Mesenchymal stem cell of adipose (primary cell): ENCODE measurements around a stretch of chr10.

GRCh38 chr10:104311931-104312590, 26.2 kb downstream of the ITPRIP start:
- CAGE, long polyA plus RNA: no peak

DNA sequence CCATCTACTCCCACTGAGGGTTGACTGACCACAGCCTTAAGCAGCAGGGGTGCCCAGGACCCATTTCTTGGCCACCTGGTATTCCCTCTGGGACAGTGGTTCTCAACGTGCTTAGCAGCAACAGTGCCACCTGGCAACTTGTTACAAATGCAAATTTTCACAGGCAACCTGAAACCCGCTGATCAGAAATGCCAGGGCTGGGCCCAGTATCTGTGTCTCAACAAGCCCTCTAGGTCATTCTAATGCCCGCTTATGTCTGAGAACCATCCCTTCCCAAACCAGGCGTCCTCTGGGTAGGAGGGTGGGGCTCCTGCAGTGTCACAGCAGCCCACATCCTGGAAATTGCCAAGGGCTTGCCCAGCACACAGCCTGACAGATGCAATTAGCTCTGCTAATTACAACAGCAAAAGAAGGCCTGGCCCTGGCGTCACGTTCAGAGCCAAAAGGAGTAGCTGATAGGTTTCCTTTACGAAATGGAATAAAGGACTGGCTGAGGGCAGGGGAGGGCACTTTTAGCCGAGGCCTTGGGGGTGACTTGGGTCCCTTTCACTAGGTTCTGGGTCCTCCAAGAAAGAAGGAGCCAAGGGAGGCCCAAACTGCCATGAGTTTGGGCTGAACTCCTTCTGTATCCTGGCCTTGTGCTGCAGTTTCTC, 15.8 kb downstream of the ITPRIP start:
- CAGE, long polyA plus RNA: no peak

DNA sequence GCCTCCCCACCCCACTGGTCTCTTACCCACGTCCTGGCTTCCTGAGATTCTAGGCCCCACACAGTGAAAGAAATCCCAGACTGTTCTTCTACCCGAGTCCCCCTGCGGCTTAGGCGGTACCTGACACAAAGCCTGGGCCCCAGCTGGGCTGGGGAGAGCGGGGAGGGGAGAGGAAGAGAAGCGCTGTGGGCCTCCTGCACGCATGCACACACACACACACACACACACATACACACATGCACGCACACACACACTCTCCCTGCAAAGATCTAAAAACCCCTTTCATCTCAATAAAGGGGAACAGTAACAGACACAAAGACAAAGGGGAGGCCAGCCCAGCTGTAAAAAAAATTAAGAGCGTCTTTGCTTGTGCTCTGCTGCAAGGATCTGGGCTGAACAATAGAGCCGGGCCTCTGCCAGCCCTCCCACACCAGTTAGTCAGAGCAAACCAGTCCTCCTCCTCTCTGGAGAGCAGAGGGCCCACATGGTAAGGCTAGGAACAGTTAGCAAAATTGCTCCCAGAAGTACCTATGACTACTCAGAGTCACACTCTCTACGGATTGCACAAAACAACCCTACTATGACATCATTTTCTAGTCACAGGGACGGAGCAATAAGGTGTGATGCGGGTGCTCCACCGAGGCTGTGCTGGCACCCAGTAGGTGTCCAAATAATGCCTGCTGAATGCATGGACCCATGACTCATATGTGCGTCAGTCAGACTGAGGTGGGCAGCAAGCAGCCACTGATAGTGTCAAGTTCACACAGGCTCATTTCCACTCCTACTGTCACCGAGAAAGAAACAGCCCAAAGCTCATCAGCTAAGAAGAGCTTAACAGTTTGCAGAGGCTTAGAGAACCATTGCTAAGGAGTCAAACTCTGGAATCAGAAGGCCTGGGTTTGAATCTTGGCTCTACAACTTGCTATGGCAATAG, 9.2 kb downstream of the ITPRIP start:
- CAGE, long polyA plus RNA: no peak

GRCh38 chr10:104336013-104336476, 2.2 kb downstream of the ITPRIP start:
- CAGE, long polyA plus RNA: no peak

DNA sequence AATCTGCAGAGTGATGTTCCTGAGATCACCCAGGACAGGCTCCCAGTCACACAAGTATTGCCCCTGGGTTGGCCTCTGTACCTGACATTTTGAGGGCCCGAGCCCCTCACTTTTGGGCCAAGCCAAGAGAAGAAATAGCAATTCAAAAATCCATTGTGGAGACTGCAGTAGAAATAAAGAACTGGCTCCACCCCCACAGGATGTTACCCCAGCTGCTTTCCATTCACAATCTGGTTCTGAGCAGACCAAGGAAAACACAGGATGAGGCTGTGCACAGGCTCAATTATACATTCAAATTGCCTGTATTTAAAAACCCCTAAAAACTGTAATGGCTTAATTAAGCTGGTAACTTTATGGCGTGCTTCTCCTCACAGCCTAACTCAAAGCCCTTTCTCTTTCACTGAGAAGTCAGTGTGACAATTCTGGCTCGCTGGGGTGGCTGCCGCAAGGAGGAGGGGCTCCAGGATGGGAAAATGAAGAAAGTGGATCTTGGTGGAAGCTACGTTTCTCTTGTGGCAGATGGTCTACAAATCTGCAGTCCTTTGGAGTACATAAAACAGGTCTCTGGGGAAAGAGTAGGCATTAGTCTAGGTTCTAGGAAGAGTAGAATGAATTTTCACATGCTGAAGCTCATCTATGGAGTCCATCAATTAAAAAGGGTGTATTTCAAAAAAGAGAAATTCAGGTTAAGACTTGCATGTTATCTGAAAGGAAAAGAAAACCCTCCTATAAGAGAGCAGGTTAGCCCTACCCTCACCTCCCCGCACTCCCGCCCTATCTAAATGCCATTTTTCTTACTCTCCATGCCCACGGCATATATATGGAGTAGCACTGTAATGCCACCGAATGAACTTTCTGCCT, 1191.0 kb downstream of the SORCS1 start:
- CAGE, long polyA plus RNA: no peak

DNA sequence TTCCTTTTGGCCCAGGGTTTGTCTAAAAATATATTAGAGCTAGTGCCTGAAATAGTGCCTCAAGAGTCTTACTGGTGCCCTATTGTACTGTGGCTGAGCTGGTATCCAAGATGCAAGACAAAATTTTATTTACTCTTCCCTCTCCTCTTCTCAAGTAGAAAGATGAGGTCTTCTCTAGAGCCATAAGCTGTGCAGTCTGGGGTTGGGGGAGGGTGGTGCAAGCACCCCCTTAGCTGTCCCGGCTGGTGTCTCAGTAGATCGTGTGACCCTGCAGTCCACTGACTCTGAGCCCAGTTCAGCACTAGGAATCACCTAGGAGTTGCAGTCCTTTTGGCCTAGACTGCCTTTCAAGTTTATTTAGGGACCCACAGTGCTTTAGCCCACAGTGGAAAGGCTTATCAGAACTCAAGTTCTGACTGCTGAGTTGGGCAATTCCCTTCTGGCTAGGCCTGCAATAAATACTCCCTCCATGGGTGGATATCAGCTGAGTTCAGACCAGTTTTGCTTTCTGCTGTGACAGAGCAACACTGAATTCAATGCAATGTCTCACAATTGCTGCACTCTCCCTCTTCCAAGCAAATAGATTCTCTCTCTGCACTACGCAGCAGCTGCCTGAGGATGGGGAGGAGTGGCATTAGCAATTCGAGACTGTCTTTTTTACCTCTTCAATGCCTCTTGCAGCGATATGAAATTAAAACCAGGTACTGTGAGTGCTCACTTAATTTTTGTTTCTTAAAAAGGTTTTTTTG, 1153.4 kb downstream of the SORCS1 start:
- CAGE, long polyA plus RNA: no peak

DNA sequence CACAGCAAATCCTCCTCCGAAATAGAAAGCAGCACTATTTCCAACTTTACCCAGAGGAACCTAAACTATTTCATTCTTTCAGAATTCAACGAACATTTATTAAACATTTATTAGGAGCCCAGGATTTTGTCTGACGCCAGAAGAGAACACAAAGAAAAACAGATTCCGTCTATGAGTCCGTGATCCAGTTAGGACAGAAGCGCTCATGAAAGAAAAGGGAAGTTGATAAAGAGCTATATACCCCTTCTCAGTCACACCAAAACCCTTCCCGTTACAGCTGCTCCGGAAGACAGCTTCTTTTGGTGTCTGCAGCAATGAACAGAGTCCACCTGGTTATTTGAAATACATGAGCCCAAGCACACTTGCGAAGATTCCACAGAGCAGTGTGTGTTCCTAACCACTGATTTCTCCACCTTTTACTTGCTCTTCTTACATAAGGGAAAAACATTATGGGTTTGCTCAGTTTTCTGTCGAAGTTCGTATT, 206.7 kb downstream of the SORCS1 start:
- CAGE, long polyA plus RNA: no peak

DNA sequence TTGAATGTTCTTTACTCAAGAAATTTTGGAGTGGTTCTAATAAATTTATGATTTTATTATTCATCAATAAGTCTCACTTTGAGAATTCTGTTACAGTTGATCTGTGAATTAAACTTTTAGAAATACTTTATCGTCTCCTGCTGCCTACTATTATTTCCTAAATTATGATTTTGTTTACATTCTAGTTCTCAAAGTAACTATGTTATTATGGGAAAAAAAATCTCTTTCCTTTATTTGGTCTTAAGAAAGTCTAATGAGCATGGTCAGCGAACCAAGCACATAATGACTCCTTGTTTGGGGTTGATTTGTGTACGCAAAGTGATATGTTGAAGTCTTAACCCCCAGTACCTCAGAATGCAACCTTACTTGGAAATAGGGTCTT, 1078.4 kb upstream of the SORCS1 start:
- CAGE, long polyA plus RNA: no peak

- CAGE, long polyA plus RNA: no peak
These were observed 193.5 kb downstream of the XPNPEP1 start for GRCh38 chr10:109729768-109730216.

DNA sequence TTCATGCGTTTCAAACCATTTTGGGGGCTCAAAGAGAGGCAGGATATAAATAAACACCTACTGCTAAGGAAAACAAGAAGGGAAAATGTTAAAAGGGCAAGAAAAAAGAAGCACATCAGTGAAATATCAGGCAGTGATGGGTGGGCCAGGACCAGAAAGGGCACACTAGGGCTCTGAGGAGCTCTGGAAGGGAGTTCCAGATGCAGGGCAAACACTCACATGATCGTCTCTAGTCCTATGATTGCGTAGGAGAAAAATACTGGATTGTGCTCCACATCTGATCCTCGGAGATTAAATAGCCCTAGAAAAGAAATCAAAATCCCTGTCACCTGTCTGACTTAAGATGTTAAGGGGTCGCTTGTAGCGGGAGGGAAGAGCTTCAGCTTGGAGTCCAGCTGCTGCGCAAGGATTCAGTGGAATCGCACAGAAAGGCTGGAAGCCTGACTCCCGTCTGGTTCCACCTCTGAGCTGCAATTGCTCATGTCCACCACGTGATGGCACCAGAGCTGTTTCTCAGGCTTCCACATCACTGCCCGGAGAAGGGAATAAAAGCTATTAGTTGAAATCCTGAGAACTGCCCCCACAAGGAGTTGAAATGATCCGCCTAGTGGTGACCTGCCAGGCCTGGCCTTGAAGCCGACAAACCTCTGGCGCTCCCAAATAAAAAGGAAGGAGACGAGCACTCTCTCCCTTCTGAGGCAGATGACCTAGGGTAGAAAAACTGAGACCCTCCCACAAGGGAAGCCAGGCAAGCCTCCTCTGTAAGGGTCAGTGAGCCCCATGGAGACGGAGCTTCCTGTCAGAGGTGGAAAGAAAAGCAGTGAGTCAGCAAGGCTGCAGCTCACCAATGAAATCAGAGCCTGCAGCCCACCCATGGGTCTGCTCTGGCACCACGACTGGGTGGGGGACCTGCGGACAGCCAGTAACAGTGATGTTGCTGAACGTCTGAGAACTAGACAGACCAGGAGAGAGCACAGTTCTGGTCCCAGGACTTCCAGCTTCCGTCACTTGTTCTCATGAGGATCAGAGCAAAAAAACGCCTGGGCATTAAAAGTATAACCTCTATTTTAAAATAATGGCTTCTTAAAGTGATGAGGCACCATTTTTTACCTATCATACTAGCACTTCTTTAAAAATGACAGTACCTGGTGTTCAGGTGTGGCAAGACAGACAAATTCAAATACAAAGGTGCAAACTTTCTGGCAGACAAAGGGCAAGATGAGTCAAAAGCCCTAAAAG, 39.0 kb downstream of the XPNPEP1 start:
- CAGE, long polyA plus RNA: no peak

DNA sequence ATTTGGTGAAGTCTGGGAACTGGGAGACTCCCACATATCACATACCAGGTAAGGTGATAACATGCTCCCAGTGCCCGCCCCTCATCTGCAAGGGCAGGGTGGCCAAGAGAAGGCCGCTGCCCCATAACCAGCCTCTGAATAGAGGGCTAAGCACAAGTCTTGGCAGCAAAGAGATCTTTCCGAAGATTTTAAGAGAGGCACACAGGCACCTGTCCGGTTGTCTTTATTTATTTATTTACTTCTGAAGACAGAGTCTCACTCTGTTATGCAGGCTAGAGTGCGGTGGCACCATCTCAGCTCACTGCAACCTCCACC, 34.4 kb downstream of the XPNPEP1 start:
- CAGE, long polyA plus RNA: no peak

DNA sequence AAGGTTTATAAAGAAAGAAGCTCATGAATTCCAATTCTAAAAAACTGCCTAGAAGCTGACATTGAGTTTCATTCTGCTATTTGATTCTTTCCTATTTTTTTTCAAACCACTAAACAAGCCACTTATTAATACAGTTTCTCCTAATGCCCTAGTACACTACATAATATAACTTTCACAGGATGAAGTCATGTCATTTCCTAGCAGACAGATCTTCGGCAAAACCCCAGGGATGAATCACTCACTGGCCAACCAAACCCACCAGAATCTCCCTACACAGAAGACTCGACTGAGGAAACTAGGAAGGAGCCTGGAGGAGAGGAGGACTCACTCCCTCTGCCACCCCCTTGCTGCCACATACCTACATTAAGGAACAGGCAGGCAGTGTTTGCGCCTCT, 33.5 kb downstream of the XPNPEP1 start:
- CAGE, long polyA plus RNA: no peak

DNA sequence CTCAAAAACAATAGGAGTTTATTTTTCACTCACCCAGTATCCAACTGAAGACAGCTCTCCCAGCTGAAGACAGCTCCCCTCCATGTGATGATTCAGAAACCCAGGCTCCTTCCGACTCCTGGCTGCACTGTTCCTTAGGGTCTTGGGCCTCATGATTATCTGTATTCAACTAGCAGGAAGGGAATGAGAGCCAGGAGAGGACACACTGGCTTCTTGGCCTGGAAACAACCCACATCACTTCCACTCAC, 30.3 kb upstream of the XPNPEP1 start:
- CAGE, long polyA plus RNA: no peak

- CAGE, long polyA plus RNA: no peak
These were observed 66.5 kb downstream of the ADD3 start for GRCh38 chr10:110074129-110074792.

- CAGE, long polyA plus RNA: no peak
These were observed 14.2 kb downstream of the MXI1 start for GRCh38 chr10:110221474-110222205.

DNA sequence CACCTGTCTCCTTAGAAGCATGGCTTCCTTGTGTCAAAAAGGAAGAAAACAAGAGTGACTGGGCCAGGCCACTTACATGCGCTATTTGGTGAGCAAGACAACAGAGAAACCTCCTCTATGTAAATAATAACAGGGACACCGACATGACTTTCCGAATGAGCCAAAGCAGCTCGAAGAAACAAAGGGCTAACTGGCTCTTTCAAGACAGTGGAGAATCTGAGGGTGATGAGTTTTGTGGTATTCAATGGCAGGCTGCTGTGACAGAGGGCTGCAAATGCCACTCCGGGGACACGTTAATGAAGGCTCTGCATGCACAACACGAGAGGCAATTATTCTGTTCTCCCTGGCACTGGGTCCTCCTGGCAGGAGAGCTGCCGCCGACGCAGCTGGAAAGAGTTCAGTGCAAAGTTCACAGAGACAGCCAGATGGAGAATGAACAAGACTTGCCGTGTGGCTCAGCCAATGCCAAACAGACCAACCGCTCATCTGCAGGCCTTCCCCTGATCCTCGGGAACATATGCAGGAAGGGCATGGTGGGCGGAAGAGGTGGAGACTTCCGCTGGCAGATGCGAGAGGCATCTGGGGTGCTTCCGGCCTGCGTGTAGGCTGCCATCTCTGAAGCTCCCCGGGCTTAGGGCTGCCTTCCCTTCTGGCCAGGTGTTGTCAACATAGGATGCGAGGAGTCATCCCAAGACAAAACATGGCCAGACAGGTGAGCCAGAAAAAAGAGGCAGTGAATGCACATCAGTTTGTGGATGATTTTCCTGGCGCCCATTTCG, 59.1 kb upstream of the SMNDC1 start:
- CAGE, long polyA plus RNA: no peak

GRCh38 chr10:110395668-110396455, 91.1 kb upstream of the SMNDC1 start:
- CAGE, long polyA plus RNA: no peak

GRCh38 chr10:110458307-110458908, 39.3 kb upstream of the DUSP5 start:
- CAGE, long polyA plus RNA: no peak

GRCh38 chr10:110503693-110504856, 6.4 kb downstream of the DUSP5 start:
- CAGE, long polyA plus RNA: no peak

- CAGE, long polyA plus RNA: no peak
These were observed 9.3 kb downstream of the DUSP5 start for GRCh38 chr10:110506946-110507482.